Myometrial cell (primary cell): Measurements from ENCODE around the genes PDE6G and RFNG.

DNA sequence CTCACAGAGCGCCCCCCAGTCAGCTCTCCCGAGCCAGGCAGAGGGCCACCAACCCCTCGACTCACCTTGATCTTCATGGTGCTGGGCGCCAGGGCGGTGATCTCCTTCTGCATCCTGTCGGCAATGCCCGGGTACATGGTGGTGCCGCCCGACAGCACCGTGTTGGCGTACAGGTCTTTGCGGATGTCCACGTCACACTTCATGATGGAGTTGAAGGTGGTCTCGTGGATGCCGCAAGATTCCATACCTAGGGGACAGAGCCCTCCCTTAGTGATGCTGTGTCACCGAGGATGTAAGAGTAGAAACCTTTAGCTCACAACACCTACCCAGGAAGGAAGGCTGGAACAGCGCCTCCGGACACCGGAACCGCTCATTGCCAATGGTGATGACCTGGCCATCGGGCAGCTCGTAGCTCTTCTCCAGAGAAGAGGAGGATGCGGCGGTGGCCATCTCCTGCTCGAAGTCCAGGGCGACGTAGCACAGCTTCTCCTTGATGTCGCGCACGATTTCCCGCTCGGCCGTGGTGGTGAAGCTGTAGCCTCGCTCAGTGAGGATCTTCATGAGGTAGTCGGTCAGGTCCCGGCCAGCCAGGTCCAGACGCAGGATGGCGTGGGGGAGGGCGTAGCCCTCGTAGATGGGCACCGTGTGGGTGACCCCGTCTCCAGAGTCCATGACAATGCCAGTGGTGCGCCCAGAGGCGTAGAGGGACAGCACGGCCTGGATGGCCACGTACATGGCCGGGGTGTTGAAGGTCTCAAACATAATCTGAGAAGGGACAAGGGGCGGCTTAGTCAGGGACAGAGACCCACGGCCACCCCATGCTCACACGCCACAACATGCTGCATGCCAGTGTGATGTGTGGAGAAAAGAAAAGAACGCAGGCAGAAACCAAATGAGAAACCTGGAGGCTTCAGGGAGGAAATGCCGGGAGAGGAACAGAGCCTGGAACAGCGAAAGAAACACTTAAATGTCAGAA is 1.4 kb downstream of the ACTG1 start:
- RAMPAGE, long total RNA: no peak

GRCh38 chr17:81519254-81520033 is 6.8 kb upstream of the ACTG1 start:
- RAMPAGE, long total RNA: no peak

DNA sequence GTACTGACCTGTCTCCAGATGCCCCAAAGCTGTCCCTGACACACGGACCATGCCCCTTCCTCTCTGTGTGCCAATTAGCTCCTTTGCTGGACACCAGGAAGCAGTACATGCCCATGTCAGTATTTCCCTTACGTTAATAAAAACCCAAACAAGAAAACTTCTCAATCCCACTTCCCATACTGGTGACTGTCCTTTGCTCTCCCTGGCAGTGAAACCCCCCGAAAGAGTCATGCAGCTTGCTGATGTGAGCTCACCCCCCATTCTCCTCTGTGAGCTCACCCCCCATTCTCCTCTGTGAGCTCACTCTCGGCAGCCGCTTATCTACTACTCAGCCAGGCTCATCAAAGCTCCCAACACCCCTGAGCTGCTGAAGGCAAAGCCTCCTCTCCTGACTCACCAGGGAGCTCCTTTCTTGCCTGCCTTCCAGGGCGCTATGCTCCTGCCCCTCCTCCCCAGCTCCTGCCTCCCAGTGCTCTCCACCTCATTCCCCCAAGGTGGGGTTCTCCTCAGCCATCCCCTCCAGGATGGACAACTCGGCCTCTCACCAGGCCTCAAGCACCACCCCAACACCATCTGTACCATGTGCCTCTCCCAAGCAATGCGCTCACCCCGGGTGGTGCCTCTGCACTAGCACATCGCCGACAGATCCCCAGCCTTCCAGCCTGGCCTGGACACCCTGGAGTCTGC is 27.6 kb upstream of the FAAP100 start:
- RAMPAGE, long total RNA: no peak

DNA sequence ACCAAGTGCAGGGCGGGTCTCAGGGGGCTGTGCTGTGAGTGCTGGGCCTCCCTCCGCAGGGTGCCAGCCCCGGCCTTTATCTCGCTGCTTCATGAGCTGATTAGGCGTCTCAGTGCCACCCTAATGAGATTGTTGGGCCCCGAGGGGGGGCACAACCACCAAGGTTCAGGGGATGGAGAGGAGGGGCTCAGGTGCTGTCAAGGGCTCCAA is at the start of gene PDE6G:
Gene PDE6G (minus strand): TSS at position 52 of the 210 bp plus-strand sequence.
- RAMPAGE, long total RNA: no peak

DNA sequence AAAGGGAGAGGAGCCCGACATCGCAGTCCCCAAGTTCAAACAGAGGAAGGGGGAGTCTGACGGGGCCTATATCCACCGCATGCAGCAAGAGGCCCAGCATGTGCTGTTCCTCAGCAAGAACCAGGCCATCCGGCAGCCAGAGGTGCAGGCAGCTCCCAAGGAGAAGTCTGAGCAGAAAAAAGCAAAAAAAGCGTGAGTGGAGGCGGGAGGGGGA is 3.6 kb downstream of the CCDC137 start:
- RAMPAGE, long total RNA: no peak

- RAMPAGE, long total RNA: no peak
Measured at GRCh38 chr17:81822482-81823266, 10.4 kb downstream of the MCRIP1 start.

GRCh38 chr17:81823634-81823995 is 9.5 kb downstream of the MCRIP1 start:
- RAMPAGE, long total RNA: no peak

GRCh38 chr17:81833530-81834014 is 481 bp upstream of the MCRIP1 start:
- RAMPAGE, long total RNA: no peak

GRCh38 chr17:81844906-81845822 is 10.3 kb upstream of the PPP1R27 start:
- RAMPAGE, long total RNA: no peak

DNA sequence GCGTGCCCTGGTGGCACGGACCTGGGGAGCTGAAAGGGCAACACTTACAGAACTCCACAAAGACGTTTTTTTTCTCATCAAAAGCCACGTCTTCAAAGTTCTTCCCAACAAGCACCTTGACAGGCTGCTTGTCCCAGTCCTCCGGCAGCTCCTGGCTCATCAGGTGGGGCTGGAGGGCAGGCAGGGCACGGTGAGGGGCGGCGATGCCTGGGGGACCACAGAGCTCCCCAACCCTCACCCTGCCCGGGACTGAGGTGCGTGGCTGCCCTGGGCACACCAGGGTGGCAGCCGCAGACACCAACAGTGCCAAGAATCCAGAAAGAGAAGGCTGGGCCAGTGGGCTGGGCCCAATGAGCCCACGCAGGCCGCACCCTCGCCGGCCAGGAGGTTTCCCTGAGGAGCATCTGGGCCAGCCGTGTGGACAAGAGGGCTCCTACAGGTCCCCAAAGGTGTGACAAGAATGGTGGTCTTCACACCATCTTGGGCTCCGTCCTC is 11.0 kb upstream of the PPP1R27 start:
- RAMPAGE, long total RNA: no peak

DNA sequence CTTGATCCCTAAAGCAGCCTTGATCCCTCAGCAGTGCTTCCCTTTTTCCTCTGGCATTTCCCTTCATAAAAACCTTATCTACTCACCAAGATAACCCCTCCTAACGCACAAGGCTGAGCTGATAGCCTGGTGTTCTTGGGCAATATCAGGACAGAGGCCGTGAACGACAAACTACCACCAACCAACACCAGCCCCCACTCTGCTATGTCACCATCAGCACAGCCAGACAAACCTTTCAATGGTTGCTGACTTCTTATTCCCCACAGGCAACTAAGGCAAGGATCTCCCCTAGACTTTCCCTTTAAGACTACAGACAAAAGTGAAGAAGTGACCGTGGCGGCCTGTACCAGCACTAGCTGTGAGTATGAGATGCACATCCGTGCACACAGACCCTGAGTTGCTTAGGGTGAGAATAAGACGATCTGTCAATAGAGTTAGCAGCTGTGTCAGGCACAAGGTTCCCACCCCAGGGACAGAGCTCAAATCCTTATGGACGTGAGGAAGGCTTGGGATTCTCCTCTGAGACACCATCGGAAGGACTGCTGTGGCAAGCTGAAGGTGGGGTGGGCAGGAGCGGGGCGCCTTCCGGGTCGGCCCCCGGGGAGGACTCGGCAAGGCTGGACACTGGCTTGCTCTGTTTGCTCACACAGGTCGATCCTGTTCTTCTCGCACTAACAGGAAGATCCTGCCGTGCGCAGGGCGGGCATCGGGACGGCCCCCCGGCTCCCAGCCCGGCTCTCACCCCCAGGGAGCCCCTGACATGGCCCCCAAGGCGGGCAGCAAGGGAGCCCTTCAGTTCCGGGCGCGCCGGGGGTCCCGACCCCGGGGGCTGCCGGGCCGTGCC is 693 bp downstream of the P4HB start:
- RAMPAGE, long total RNA: no peak

DNA sequence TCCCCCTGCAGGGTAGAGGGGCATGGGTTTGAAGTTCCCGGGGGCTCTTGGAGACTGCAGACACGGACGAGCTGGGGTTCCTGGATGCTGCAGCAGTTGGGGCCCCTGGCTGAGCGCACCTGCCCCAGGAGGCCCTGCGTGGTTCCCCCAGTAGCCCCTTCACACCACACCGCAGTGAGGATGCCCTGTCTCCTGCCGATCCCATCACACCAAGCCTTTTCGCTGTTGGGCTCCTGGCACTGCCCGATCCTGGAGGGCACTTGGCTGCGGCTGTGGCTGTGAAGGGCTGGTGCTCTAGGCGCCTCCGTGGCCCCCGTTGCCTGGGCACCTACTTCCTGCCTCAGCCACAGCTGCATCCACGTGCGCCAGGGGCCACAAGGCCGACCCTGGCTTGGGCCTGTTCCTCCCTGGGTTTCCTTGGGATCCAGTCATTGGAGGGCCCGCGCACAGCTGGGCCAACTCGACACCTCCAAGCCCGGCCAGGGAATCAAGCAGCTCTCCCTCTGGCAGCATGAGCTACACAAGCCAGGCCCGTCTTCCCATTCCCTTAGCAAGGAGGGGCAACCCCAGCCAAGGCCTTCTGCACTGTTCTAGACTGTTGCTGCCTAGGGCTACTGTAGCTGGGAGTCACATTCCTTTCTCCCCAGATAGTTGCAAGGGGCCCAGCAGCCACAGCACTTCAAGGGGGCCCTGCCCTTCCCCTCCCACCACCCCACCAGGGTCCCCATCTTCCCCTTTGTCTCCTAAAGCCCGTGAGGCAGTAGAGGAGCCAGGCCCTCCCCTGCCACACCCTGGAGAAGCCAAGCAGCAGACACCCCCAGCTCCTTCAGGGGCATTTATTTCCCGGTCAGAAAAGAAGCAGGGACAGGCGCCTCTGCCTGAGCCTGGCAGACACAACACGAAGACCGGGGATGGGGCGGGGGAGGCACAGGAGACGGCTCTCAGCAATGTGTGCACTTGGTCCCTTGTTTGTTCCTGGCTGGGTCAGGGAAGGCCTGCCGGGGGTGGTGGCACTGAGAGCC is 3.9 kb downstream of the ARHGDIA start:
- RAMPAGE, long total RNA: no peak

DNA sequence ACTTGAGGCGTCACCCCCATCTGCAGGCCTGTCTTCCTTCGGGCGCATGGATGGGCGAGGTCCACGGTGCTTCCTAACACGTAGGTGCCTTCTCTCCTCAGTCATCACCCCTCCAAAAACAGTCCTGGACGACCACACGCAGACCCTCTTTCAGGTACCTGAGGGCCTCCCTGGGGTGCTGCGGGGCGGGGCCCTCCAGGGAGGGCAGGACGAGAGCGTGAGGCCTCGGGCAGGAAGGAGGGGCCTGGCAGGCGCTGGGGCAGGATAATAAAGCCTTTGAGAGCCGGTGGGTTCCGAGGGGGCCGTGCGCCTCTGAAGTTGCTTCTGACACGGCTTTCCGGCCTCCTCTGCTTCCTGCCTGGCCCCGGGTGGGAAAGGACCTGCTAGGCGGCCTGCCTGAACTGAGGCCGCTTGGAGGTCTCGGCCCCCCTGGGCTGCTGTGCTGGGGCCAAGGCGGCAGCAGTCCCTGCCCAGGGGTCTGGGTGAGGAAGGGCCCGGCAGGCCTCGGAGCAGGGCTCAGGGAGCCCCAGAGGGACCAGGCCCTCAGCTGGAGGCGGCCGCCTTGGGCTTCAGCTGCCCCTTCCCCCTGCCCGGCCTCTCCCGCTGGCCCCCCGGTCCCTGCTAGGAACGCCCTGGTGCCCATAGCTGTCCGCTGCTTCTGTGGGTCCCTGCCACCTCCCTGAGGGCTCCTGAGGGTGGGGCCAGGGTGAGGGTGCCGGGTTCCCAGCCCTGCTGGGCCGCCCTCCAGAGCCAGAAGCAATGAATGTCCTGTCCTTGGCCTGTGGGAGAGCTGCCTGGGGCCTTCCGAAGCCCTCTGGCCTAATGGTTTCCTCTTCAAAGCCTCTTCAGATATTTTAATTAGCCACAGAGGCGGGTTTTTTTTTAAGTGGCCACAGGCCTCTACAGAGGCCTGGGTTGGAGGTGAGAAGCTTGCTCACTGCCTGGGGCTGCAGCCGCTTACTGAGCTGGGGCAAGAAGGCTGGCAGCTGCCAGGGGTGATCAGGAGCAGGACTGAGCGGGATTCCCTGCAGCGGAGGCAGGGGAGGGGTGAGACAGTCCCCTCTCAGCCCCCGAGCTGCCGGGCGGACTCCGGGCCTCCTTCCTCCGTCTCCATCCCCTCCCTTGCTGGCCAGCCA is 10.2 kb downstream of the CENPX start:
- RAMPAGE, long total RNA: no peak

- RAMPAGE, long total RNA: no peak
Measured at GRCh38 chr17:82021421-82022321, 1.0 kb downstream of the CENPX start.

DNA sequence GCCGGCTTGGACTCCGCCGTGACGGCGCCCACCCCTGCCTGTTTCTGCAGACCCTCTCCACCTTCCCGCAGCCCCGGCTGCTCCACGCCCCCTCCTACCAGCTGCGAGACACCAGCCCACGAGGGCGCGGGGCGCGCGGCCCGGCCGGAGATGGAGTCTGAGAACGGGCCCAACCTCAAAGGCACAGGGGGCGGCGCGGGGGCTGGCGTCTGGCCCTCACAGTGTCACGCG is 222 bp downstream of the CENPX start:
- RAMPAGE, long total RNA: no peak

- RAMPAGE, long total RNA: no peak
Measured at GRCh38 chr17:82029754-82030935, 1.3 kb upstream of the RAC3 start.

DNA sequence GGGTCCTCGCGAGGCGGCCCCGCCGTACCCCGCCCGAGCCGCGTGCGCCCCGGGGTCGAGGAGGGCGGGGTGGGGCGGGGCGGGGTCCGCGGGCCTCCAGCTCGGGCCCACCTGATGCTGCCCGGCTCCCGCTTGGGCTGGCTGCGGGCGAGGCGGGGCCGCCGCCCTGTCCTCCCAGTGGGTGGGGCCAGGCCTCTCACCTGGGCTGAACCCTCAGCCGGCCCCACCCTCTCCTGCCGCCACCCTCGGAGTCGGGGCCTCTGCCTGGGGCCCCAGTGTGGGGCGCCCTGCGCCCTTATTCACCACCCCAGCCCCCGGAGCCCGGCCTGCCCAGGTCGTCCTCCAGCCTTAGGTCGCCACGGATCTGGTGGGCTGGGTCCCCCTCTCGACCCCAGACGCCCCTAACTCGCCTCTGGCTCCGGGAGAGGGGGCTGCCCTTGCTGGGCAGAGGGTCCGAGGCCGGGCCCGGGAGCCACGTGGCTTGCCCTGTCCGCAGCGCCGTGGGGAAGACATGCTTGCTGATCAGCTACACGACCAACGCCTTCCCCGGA is 488 bp downstream of the RAC3 start:
- RAMPAGE, long total RNA: start-site peak on the plus strand centred at position 226 of the sequence, 21 bp wide, 23 and 10 reads in 2 replicates

DNA sequence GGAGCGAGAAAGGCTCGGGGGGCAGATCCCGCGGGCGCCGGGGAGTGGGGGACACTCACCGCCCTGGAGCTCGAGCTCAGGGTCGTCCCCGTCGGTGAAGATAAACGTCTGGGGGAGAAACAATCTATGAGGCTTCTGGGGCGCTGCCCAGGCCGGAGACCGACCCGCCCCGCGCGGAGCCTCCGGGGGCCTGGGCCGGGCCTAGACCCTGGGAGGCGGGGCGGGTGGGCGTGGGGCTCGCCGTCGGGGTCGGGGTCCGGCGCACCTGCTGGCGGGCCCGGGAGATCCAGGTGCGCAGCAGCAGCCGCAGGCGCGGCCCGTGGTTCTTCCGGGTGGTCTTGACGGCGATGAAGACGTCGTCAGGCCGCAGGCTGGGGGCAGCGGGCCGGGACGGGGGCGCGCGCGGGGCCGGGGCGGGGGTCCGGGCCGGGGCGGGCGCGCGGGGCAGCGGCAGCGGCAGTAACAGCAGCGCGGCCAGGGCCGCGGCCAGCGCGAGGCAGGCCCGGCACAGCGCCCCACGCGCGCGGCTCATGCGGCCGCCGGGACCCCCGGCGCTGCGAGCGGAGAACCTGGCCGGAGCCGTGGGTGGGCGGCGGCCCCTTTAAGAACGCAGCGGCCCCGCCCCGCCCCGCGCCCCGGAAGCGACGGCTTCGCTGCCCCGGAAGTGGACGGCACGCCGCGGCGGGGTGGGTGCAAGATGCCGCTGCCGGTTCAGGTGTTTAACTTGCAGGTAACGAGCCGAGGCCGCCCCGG is at the start of gene RFNG:
Gene RFNG (minus strand): TSS at position 577 of the 753 bp plus-strand sequence.
- RAMPAGE, long total RNA: start-site peak on the minus strand centred at position 143 of the sequence, 100 bp wide, 22 and 16 reads in 2 replicates; start-site peak on the plus strand centred at position 679 of the sequence, 24 bp wide, 343 and 239 reads in 2 replicates

DNA sequence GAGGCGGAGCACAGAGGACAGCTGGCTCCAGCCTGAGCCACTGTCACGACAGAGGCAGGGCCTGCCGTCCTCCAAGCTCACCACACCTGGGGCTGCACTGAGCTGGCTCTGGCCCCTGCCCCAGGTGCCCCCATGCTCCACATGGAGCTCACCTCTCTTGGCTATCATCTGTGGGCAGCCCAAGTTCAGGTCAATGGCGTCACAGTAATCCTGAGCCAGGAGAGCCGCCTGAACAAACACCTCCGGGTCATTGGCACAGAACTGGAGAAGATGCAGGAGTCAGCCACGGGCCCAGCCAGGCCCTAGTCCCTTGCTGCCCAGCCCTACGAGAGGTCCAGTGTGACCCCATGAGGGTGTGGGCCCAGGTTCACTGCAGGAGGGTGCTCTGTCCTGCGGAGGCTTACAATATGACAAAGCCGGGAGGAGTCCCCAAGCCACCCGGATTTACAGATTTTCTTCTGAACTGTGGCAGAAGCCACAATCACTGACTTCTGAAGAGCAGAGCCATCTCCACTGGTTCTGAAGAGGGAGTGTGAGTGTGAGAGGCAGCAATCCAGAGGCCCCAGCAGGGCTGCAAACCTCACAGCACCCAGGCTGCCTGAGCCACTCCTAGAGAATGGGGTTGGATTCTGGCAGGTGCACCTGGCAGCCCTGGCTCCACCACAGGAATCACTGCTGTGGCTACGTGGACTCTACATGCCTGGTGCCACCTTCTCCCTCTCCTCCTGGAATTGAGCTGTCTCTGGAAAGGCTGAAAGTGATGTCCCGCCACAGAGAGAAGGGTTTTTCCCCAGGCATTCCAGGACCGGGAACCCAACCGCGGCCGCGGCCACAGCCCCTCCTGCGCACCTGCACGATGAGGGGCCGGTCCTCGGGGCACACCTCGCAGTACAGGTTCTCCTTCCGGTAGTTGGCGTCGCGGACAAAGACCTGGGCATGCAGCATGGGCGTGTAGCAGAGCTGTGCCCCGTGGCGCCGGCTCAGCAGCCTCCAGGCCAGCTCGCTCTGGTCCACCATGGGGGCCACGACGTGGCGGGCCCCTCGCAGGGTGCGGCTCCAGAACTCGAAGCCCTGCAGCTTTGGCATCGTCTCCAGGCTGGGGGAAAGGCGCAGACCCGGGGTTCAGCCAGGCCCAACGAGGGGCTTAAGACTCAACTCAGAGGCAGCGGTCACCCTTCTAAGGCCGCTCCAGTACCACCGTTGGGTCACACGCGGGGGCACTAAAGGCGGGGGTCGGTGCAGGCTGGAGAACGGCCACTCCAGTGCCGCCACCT is 1.2 kb downstream of the DUS1L start:
- RAMPAGE, long total RNA: no peak

DNA sequence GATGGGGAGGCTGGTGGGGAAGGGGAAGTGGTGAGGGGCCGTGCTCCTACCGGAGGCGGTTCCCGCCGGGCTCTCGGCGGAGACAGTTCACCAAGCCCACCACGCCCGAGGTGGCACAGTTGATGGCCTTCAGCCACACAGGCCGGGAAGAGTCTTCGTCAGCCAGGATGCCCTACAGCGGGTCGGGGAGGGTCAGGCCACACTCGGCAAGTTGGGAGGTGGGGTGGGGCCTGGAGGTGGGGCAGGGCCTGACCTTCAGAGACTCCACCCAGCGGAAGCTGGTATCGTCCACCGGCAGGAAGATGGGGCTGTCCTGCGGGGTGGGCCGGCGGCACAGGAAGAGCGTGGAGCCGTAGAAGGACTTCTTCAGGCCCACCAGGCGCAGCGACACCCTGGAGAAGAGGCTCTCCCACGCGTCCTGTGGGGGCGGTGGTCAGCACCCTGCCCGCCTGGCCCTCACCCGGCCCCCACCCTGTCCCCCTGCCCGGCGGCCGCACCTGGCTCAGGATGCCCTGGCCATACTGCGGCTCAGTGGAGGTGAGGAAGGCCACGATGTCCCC is 13.0 kb downstream of the FASN start:
- RAMPAGE, long total RNA: no peak